ENCODE results near the gene PMFBP1.

DNA sequence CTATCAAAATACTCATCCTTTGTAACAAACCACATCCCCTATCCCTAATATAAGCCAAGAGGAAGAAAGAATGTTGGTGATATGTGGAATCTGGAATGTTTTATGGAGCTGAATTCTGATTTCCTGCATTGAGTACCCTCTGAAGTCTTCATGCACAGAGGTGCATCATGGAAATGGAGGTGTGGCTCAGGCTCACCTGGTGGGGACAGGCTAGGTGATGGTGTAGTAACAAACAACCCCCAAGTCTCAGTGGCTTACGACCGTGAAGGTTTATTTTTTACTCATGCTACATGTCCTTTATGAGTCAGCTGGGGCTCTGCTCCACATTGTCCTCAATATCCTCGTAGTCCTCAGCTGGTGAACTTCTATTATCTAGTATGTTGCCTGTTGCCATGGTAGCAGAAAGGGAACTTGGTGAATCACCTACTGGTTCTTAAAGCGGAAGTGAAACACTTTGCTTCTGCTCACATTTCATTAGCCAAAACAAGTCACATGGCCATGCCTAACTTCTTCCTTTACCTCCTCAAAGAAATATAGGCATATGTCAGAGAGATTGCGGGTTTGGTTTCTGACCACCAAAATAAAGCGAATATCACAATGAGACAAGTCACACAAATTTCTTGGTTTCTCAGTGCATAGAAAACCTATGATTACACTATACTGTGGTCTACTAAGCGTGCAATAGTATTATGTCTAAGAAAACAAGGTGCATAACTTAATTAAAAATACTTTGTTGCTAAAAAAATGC, at the start of gene PMFBP1:
TSS of gene PMFBP1 (minus strand) at position 75 of the 748 bp plus-strand sequence.
- RAMPAGE, long total RNA, result no peak
- RRBS, result no CpG with 5 or more reads among the region's 7 CpGs

- RAMPAGE, long total RNA, result no peak
- RRBS, result no CpG with 5 or more reads among the region's 25 CpGs
These were observed 254.3 kb downstream of the ZFHX3 start for GRCh38 chr16:72793426-72794215.

- RAMPAGE, long total RNA, result no peak
- RRBS, result no CpG with 5 or more reads among the region's 13 CpGs
These were observed 250.8 kb downstream of the ZFHX3 start for GRCh38 chr16:72796847-72797901.

- RAMPAGE, long total RNA, result no peak
- RRBS, result no CpG with 5 or more reads among the region's 12 CpGs
These were observed 236.6 kb downstream of the ZFHX3 start for GRCh38 chr16:72811185-72811864.

DNA sequence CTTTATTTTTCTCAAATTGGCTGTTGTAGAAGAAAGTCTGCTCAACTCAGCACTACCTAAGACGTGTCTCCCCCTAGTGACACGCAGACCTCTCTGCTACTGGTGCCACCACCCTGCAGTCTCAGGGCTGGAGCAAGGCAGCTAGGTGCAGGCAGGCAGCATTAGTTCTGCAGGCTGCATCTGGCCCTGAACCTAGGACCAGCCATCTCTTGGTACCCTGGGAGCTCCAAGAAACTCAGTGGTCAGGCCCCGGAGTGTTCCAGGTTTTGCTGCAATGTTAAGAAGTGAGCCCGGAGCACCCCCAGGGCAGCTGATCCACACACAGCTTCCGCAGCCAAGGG, 200.7 kb downstream of the ZFHX3 start:
- RAMPAGE, long total RNA, result no peak
- RRBS, result 89% methylated on average over 1 of the region's 5 CpGs

GRCh38 chr16:72850590-72850879, 197.4 kb downstream of the ZFHX3 start:
- RAMPAGE, long total RNA, result no peak
- RRBS, result no CpG with 5 or more reads among the region's 3 CpGs

DNA sequence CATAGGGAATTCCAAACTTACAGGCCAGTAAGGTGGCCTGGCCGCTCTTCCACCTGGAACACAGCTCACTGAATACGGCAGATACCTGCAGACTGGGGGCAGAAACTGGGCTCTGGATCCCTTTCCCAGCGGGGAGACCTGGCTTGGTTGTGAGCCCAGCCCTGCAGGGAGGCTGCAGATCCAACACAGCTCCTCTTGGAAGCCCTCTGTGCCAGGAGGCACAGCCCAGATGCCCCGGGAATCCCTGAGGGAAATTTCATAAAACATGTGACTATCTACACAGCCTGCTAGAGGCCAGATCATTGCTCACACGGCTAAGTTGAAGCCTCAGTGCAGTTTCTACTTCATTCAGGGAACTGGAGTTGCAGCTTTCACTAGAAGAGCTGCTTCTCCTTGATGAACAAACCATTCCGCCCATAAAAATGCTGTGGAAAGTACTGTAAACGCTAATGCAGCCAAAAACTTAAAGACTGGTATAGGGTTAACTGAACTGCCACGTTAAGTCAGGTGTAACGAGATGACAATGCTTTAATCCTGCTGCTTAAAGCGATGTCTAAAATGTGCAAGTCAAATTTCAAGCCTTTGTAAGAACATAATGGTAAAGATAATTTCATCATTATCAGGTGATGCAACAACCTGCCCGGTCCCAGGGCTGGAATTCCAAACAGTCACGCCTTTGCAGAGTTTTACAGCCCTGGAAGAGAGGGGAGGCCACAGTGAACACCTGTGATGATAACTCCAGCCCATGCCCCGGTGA, 172.6 kb downstream of the ZFHX3 start:
- RAMPAGE, long total RNA, result no peak
- RRBS, result 76% methylated on average over 3 of the region's 13 CpGs

- RAMPAGE, long total RNA, result no peak
- RRBS, result no CpG with 5 or more reads among the region's 12 CpGs
These were observed 153.5 kb downstream of the ZFHX3 start for GRCh38 chr16:72894302-72895021.

DNA sequence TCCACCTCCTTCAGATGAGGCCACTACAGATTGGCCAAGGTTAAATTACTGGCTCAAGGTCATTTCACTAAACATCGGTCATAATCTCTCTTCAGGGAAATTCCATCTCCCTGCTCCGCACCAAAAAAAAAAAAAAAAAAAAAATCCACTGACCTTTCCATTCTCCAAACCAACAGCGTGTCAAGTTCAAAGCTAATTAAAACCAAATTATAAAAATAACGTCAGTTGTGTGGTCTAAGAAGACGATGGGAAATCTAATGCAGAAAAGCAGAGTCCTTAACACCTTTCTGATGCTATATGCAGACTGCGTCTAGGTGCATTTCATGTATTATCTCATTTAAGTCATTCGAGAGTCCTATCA, 115.4 kb downstream of the ZFHX3 start:
- RAMPAGE, long total RNA, result no peak
- RRBS, result no CpG with 5 or more reads among the region's 7 CpGs

- RAMPAGE, long total RNA, result no peak
- RRBS, result 96% methylated on average over 3 of the region's 42 CpGs
These were observed 88.2 kb downstream of the ZFHX3 start for GRCh38 chr16:72959585-72960267.

GRCh38 chr16:73020293-73020900, 27.5 kb downstream of the ZFHX3 start:
- RAMPAGE, long total RNA, result no peak
- RRBS, result no CpG with 5 or more reads among the region's 13 CpGs

DNA sequence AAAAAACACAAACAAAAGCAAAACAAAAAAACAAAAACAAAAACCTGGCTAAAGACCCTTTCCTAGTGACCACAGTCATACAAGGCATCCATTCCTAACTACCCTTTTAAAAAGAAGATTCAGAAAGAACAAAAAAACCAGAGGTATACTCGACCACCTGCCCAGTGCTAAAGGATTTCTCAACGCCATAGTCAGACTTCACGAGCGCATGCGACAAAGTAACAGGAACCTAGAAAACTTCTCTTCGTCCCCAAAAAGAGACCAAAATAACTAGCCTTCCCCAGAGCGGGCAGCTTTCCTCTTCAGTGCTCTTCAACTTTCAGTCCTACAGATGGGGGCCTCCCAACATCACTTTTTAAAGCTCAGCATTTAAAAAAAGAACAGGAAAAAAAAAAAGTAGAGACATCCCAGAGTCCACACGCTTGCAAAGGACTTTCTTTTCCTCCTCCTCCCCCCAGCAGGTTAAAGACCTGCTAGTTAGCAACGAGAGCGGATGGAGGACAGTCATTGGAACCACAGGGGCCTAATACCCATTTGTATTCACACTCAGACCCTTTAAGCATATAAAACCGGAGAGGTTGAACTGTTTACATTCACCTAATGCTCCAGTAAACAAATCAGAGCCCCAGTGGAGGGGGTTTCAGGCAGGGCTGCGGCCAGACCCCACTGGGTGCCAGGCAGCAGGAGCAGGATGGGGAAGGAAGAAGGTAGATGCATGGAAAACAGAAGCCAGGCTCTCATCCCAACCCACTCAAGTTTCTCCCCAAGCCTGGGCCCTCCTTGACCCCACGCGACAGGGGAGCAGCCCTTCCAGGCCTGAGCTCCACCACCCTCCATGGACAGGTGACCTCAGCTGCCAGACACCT, 15.4 kb downstream of the ZFHX3 start:
- RAMPAGE, long total RNA, result no peak
- RRBS, result no CpG with 5 or more reads among the region's 14 CpGs

DNA sequence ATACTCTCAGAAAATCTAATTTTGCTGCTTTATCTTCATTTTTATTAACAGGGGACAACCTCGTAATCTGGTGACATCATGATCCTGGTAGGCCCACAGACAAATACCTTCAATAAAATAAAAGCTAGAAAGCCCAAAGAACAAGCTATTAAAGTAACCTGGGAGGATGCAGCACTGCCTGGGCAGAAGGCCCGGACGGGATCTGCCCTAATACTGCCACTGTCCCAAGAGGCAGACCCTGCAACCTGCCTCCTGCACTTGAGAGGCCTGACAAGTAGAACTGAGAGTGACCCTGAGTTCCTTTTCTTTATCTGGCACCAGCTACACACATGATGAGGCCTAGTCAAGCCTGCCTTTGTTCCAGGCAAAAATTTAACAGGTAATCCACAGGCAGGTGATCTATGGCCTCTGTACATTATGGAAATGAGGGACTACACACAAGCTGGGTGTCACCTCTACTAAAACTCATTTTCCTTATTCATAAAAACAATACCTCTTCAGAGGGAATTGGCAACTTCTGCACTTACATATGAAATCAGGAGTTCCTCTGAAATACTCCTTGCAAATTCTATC, 2.2 kb upstream of the ZFHX3 start:
- RAMPAGE, long total RNA, result no peak
- RRBS, result no CpG with 5 or more reads among the region's 3 CpGs

GRCh38 chr16:73082568-73082970, 34.6 kb upstream of the ZFHX3 start:
- RAMPAGE, long total RNA, result no peak
- RRBS, result no CpG with 5 or more reads among the region's 4 CpGs

- RAMPAGE, long total RNA, result no peak
- RRBS, result no CpG with 5 or more reads among the region's 7 CpGs
These were observed 35.9 kb downstream of the GLG1 start for GRCh38 chr16:74570841-74571609.

DNA sequence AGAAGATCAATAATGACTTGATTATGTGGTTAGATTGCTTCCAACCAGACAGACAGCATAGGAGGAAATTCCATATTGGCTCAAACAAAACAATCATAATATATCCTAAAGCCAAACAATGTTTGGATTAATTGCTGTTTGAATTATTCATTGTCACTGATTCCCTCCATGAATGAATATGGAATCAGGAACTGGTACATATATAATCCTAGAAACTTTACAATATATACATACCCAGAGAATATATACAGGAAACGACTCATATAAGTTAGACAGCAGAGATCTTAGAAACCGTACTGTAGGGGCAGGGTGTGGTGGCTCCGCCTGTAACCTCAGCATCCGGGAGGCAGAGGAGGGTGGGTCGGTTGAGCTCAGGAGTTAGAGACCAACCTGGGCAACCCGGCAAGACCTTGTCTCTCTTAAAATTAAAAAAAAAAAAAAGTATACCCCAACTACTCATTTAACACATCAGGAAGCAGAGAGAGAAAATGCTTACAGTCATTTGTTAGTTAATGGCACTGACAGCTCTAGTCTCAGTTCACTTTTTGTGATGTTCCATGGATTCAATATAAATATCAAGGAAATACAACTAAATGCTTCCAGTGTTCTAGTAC, 5.8 kb downstream of the GLG1 start:
- RAMPAGE, long total RNA, result no peak
- RRBS, result 11% methylated on average over 2 of the region's 6 CpGs

DNA sequence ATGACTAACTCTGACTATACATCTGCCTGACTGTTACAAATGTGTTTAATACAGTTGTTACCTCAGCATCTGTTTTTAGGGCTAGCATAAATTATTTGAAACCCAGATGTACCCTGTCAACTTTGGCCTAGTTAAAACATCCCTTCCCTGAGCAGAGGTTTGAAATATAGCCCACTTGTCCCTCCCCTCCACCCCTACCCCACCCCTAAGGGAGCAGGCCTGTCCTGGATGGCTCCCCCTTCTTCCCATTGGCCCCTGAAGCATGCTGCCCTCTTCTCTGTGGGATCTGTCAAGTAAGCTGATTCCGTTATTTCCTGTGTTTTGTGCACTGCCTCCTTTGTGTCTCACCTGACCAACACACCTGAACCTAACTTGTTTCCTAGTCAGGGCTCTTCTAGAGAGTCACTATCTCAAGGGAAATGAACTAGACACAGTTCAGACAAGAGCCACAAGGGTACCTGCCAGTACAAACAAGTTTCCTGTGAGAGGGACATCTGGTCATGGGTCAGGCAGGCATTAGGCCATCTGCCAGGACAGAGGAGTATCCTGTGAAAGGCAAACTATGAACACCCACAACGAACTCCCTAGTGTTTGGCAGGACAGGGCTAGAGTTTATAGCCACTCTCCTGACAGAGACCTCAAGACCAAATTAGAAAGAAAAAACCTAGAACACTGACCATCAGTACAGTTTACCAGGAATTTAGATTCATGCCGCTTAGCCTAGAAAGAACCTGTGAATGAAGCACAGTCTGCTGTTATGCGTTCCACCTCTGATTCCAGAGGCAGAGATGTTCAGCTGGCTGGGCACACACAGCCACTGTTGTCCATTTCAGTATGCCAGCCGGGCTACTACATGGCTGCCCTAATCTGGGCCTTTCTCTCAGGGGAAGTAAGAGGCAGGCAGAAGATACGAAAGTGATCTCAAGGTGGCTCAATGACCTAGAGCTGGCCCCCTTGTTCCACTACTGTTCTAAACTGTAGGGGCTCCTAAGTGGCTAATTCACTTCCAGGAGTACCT, 20.6 kb upstream of the GLG1 start:
- RAMPAGE, long total RNA, result no peak
- RRBS, result no CpG with 5 or more reads among the region's 6 CpGs

GRCh38 chr16:74660959-74661800, 5.5 kb downstream of the RFWD3 start:
- RAMPAGE, long total RNA, result no peak
- RRBS, result no CpG with 5 or more reads among the region's 8 CpGs

DNA sequence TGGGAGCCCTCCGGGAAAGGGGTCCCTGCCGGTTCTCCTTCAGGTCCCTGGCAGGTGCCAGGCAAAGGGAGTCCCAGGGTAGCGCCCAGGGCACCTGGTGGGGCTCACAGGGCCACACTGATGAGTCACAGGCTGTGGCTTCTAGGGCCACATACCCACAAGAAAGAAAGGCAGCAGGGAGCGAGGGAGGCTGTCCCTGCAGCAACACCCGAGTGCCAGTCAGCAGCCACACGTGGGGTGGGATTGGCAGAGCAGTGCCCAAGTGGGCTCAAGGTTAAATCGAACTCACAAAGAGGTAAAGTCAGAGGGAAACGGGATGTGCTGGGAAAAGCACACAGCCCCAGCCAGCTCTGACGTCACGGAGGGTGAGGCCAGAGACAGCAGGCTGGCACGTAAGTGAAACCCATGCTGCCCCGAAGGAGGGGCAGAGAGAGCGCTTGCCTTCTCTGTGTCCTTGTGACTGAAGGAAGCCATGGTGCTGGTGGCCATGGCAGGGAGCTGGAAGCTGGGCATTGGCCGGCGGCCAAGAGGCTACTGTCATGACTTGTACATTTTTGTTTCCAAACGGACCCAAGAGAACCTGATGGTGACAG, 33.8 kb downstream of the FA2H start:
- RAMPAGE, long total RNA, result no peak
- RRBS, result no CpG with 5 or more reads among the region's 16 CpGs

DNA sequence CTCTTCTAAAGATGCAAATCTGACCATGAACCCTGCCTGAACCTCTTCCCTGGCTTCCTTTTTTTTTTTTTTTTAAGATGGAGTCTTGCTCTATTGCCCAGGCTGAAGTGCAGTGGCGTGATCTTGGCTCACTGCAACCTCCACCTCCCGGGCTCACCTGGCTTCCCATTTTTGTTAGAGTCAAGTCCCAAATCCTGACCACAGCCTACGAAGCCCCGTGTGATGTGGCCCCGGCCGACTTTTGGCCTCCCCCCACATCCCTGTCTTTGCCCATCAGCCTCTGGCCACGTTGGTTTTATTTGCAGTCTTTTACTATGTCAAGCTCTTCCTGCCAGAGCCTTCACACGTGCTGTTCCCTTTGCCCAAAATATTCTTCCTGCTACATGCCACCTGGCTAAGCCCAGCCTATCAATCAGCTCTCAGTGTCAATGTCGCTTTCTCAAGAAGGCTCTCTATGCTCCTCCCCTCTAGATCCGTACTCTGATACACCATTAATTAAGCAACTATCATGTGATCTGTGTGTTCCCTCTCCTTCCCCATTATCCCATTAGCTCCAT, 2.6 kb downstream of the FA2H start:
- RAMPAGE, long total RNA, result no peak
- RRBS, result 84% methylated on average over 4 of the region's 10 CpGs